ENCODE measurements around a stretch of chr4.

DNA sequence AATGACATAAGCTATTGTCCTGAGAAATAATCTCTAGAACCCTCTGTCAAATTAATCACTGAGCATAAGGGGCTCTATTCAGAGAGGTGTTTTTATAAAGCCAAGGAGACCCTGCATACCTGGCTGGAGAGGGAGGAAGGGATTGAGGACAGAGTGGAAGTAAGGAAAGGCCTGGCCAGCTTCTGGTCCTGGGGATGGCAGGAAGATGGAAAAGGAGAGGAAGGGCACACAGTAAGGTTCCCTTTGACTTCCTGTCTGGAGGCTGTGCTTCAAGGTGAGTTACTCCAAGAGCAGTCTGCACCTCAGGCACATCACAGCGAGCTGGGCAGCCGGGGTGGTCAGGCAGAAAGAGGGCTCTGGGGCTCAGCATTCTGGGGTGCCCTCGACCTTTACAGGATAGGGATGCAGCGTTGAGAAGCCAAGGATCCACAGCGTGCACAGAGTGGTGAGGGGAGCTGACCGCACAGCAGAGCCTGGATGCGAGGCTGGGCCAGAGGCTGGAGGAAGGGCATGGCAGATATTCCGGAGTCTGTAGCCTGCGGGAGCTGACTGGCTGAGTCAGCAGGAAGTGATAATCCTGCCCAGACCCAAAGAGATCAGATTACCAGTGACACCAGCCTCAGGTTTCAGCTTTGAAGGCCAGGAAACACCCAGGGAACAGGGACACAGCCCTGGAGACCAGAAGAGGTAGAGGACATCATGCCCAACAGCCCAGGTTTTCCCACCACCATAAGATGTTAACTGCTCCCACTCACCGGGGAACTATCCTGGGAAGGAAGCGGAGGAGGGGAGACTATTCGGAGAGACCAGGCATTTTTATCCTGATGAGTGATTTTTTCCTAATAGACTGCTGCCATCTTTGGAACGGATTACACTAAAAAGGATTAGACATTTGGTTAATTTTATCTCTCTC lies 38.4 kb upstream of the PDLIM3 start:
- RRBS = no CpG with 5 or more reads among the region's 13 CpGs

DNA sequence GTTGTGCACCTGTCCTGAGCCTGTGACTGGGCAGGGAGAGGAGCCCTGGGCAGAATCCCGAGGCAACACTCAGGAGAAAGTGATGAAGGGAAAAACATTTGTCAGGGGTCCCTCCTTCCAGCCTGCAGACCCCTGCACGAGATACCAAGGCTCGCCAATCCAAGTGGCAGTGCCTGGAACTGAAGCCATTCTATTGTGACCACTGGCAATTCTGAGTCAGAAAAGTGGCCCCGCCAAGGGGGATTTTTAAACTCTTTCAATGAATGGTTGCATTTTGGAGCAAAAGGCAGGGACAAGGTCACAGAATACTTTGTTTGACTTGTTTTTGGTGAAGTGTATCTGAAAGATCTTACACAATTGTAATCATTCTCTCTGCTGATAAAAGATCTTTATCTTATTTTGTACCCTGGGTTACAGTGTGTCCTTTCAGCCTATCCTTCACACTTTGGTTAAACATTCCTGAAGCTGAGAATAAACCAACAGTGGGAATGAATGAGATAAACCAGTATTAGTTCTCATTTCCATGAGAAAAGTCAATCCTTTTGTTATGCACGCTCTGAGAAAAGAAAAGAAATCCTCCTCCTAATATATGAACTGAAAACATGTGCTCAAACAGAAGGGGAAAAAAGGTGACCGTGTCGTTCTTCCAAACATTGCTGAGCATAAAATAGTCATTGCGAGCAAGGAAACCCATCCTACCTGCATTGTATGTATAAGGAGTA lies 115.9 kb upstream of the PDLIM3 start:
- RRBS = no CpG with 5 or more reads among the region's 8 CpGs

- RRBS = no CpG with 5 or more reads among the region's 16 CpGs
Observed at GRCh38 chr4:185657210-185657837, 122.0 kb upstream of the PDLIM3 start.

DNA sequence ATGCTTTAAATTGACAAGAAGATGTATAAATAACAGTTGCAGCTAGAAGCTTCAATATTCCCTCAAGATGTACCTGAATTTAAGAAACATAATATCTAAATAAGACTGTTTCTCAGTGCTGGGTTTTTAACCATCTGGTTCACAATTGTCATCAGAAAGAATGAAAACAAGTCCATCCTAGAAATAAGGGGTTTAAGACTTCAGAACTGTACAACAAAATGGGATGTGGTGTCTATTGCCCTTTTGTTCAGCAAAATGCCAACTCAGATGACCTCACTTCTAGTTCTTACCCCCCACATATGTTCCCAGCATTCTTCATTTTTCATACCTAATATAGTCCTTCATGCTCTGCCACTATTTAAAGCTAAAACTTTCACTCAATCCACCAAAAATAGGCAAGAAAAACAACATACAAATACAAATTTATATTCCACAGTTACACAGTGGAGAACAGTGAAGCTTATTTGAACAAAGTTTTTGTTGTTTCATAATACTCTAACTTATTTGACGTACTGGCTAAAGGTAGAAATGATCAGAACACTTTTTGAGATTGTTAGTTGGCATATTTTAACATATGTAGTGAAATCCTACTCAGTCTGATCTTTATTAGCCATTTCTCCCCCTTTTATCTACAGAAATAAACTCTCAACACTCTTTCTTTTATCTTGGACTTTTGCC lies 111.3 kb downstream of the SORBS2 start:
- RRBS = no CpG with 5 or more reads among the region's 1 CpG

GRCh38 chr4:185730248-185730756 lies 81.7 kb downstream of the SORBS2 start:
- RRBS = no CpG with 5 or more reads among the region's 3 CpGs

- RRBS = no CpG with 5 or more reads among the region's 8 CpGs
Observed at GRCh38 chr4:185742674-185743148, 69.3 kb downstream of the SORBS2 start.

- RRBS = no CpG with 5 or more reads among the region's 3 CpGs
Observed at GRCh38 chr4:186132944-186133143, 58.5 kb upstream of the CYP4V2 start.

DNA sequence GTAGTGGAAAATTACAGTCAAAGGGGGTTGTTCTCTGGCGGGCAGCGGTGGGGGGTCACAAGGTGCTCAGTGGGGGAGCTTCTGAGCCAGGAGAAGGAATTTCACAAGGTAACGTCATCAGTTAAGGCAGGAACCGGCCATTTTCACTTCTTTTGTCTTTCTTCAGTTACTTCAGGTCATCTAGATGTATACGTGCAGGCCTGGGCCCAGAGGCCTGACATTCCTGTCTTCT lies 14.7 kb downstream of the KLKB1 start:
- RRBS = no CpG with 5 or more reads among the region's 5 CpGs

GRCh38 chr4:186258095-186258738 lies 7.8 kb upstream of the F11 start:
- RRBS = no CpG with 5 or more reads among the region's 14 CpGs

- RRBS = no CpG with 5 or more reads among the region's 1 CpG
Observed at GRCh38 chr4:186267117-186267381, 1.1 kb downstream of the F11 start.

DNA sequence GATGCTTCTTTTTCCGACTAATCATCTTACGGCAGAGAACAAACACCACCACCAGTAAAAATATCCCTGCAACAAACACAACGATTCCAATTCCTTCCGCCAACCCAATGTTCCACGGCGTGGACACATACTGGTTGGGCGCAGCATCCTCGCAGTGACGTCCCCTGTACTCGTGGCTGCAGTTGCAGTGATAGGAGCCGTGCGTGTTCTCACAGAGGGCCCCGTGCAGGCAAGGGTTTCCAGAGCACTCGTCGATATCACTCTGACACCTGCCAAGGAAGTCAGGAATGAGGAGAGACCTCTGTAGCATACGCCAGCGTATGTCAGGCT lies 41.5 kb upstream of the MTNR1A start:
- RRBS = no CpG with 5 or more reads among the region's 17 CpGs

DNA sequence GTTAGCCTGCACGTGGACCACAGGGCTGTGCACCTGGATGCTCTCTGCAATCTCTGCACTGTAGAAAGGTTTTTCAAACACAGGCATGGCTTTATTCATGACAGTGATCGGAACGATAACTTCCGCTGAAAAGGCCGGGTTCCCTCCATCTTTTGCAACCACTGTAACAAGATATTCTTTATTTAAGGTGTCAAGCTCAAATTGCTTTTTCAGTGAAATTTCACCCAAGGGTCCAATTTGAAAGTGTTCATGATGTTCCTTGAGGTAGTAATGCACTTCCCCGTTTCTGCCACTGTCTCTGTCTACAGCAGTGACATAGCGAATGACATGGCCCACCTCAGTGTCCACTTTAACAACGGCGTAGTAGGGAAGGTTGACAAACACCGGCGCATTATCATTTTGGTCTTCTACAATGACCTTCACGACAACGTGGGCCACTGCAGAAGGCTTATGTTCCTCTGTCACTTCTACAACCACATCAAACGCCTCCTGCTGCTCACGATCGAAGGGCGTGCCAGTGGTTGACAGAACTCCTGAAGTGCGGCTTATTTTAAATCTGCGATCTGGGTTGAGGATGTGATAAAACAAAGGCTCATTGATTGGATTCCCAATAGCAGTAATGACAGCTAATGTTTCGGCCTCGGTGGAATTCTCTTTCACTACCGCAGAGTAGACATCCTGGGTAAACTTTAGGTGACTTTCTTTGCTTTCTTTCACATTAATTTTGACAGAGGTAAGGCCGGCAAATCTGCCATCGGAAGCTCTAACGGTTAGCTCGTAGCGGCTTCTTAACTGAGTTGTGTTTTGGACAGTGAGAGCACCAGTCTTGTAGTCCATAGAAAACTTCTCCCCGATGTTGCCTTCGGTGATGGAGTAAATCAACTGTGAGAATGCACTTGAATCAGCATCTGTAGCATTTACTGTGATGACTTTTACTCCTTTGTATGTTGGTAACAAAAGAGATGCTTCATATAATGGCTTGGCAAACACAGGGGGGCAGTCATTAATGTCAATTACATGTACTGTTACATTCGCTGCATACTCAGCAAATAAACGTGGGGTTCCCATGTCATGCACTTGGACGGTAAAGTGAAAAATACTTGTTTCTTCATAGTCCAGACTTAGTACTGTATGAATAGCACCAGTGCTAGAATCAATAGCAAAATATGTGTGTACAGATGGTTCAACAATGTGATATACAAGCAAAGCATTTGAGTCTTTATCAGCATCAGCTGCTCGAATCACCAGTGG lies 65.0 kb upstream of the MTNR1A start:
- RRBS = no CpG with 5 or more reads among the region's 33 CpGs

DNA sequence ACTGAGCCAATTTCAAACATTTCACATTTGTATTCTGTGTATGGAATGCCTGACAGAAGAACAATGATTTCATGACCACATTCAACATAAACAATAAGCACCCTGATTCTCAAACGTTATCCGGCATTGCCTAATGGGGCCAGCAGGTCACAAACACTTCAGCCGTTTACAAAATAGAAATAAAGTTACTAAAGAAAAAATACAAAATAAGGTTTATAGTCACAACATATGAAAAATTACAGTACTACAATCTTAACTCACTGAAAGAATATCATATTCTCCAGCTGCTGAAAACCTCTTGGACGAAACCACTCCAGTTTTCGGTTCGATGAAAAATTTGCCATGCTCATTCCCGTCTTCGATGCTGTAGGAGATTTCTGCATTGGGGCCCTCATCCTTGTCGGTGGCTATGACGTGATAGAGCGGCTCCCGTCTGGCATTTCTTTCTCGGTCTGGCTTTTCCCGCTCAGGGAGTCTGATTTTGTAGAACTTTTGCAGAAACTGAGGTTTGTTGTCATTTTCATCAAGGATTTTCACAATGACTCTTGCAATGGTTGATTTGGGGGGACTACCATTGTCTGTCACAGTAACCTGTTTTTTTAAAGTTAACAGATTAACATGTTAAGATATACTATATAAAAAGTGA lies 81.1 kb upstream of the MTNR1A start:
- RRBS = no CpG with 5 or more reads among the region's 14 CpGs

DNA sequence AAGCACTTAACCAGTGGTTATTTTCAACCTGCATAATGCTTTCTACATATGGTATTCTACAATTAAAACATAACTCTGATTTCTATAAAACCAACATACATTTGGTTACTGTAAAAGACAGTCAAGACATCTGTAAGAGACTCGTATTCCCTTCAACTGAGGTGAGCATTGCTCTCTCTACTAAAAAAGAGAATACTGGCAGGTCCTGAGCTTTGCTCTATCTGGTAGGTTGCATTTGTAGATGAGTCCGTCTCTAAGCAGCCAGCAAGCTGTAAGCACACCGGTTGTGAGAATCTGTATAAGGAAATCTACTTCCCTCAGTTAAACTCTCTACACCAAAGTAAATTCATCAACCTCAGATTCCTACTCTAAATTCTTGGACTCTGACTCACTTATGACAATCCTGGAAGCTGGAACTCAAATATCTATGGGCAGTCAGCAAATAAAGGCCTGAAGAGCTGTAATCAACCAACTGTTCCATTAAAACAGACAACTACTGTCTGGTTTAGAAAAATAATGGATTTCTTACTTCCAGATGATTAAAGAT lies 38.0 kb downstream of the FAT1 start:
- RRBS = no CpG with 5 or more reads among the region's 3 CpGs

DNA sequence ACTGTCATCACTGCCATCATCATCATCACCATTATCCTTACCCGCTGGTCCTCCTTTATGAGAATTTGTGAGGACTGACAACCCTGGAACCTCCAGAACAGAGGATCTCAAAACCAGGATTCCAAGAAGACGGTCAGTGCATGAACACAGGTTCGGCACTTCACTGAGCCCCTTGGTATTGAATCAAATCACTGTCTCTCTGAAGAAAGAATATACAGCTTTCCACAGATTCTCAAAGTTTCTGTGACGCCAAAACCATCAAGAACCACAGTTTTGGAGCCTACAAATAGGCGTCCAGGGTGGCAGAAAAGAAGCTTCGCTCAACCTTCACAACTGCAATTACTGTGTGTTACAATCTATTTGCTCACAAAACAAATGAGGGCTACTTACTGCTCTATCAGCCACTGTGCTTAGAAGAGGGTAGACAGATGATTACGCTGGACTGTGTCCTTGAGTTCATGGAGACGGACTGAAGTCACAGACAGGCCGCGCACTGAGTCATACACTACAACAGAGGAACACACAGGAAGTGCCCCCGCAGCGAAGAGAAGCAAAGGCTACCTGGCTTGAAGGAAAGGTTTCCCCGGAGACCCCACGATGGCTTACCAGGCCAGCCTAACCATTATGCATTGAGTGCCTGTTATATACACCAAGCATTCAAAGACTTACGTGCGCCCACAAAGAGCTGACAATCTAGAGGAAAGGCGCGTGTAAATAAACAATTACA lies 25.7 kb downstream of the FAT1 start:
- RRBS = no CpG with 5 or more reads among the region's 18 CpGs

- RRBS = no CpG with 5 or more reads among the region's 7 CpGs
Observed at GRCh38 chr4:186712712-186713127, 10.9 kb downstream of the FAT1 start.

DNA sequence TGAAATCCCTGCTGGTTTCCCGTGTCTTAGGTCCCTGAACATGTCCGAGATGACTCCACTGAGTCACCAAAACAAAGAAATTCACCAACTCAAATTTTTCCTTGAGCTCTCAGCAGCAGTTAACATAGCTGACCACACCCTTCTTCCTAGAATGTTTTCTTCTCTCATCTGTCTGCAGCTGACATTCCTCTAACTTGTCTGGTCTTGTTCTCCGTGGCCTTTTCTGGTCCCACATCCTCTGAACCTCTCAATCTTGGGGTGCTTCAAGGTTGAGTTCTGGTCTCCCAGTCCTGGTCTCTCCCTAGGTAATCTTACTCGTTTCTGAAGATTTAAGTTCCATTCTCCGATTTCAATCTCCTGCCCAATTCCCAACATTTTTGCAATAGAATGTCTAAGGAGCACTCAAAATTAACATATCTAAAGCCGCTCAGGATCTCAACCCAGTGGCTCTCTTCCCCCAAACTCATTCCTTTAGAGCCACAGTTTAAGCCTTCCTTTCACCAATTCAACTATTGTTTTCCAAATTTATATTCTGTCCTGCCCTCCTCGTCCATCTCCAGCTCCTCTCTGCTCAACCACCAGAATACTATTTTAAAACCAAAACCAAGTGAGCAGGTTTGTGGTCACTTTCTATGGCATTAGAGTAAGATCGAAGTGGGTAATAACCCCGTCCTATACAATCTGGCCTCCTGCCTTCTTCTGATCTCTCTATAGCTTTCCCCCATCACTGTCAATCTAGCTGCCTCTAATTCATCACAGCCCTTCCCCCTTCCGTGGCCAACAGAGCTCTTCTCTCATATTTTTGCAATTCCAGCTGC lies 1.3 kb downstream of the TRIML2 start:
- RRBS = no CpG with 5 or more reads among the region's 10 CpGs

GRCh38 chr4:188206818-188207290 lies 67.6 kb downstream of the TRIML1 start:
- RRBS = no CpG with 5 or more reads among the region's 4 CpGs

DNA sequence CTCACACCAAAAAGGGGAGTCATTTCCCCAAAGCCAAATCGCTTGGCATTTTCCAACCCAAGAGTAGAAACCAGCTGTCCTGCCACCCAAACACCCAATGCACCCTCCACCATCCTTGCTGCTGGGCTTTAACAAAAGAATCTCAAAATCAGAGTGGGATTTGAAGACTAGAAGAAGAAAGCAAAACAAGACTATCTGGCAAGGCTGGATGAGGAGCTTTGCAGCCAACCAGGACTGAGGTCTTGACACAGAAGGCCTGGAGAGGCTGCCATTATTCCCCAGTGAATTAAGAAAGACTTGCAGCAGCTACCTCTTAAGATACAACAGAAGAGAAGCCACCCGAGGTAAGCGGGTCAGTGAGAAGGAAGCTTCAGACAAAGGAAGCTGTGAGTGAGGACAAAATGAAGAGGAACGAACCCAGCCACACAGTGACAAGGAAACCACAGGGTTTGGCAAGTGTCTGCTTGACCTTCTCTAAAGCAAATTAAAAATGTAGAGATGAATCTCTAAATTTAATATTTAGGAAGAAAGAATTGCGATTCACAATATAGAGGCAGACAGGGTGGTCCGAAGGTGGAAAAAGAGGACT lies 281.9 kb upstream of the FRG1 start:
- RRBS = no CpG with 5 or more reads among the region's 6 CpGs

DNA sequence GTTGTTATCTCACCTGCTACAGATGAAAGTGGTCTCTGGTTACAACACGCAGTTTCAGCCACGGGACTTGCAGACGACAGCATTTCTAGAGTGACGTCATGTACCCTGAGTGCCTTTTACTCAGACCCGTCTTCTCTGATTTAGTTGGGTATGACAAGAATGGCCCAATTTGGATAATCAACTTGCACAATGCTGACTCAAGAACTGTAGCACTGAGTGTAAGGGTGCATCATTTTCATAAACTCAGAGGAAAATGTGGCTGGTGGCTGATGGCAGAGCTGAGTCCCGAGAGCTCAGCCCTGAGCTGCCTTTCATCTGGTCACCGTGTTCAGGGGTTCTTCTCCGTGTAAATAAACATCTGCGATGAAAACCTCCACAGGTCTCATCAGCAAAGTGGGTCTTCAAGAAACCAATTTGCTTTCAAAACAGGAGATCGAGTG lies 281.3 kb upstream of the FRG1 start:
- RRBS = no CpG with 5 or more reads among the region's 10 CpGs